ENCODE measurements around a stretch of chrX.

DNA sequence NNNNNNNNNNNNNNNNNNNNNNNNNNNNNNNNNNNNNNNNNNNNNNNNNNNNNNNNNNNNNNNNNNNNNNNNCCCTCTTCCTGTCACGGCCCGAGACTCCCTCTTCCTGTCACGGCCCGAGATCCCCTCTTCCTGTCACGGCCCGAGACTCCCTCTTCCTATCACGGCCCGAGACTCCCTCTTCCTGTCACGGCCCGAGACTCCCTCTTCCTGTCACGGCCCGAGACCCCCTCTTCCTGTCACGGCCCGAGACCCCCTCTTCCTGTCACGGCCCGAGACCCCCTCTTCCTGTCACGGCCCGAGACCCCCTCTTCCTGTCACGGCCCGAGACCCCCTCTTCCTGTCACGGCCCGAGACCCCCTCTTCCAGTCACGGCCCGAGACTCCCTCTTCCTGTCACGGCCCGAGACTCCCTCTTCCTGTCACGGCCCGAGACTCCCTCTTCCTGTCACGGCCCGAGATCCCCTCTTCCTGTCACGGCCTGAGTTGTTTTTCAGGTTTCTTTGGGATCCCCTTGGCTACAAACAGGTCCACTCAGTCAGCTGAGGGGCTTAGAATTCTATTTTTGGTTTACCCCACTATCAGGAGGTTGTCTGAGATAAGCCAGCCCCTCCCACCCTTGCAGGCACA, 186.3 kb upstream of the PLCXD1 start:
- PRO-cap, result no peak
- RAMPAGE, long total RNA, result no peak

DNA sequence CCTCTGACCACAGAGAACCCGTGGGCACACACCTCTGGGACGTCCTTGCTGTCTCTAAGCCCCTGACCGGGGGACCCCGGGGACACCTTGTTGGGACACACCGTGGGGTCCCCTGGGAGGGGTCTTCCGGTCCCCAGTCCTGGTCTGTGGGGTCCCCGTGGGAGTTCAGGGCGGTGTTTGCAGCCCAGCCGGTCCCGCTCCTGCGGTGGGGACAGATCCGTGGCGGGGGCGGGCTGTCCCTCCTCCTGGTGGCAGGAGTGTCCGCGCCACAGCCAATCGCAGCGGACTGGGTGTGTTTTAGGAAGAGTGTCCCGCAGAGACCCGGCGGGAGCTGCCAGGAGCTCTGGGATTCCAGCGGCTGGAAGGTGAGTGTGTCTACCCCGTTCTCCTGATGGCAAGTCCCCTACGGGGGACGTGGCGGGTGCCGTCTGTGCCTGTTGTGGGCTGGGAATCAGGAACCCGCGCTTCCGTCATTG, 5.1 kb upstream of the PLCXD1 start:
- PRO-cap, result bidirectional peak, plus-strand start at position 337 of the sequence, minus-strand start at position 219 of the sequence
- RAMPAGE, long total RNA, result no peak

DNA sequence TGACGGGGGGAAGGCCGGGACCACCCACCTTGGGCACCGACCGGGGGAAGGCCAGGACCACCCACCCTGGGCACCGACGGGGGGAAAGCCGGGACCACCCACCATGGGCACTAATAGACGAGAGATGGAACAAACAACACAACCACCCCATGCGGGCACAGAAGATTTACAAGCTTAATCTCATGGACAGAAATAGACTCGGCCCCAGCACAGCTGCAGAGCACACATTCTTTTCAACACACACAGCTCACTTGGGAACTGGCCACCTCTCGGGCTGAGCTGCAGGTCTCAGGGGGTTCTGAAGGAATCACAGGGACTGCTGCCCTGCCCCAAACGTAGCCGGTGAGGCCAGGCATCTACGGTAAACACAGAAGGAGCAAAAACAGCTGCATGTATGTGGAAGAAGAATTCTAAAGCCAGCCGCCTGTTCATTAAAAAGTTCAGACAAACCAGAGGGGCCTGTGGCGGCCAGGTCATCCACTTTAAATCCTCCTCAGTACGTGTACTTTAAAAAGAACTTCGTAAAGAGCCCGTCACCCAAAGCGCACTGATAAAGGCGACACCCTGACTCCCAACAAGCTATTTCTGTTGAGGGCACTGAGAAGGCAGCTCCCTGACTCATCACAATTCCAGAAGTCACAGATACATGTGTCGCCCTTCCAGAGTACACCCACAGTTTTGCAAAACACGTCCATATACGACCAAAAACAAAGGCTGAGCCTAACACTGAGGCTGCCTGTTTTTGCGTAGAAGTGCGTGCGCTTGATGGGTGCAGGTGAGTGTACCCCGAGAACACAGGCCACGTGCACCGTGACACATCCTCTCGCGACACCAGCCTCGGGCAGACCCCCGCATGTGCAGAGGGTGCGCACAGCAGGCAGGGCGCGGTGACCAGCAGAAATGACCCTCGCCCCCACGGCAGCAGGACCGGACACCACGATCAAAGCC, 17.6 kb downstream of the PPP2R3B start:
- PRO-cap, result no peak
- RAMPAGE, long total RNA, result no peak

GRCh38 chrX:371243-371787, 15.4 kb downstream of the PPP2R3B start:
- PRO-cap, result no peak
- RAMPAGE, long total RNA, result no peak

- PRO-cap, result no peak
- RAMPAGE, long total RNA, result no peak
Measured at GRCh38 chrX:825923-826418, 195.4 kb downstream of the SHOX start.

GRCh38 chrX:980853-981132, 231.7 kb downstream of the CRLF2 start:
- PRO-cap, result unidirectional peak, plus-strand start at chrX:980912
- RAMPAGE, long total RNA, result no peak

GRCh38 chrX:1212368-1212500, 215 bp downstream of the CRLF2 start:
- PRO-cap, result no peak
- RAMPAGE, long total RNA, result no peak

DNA sequence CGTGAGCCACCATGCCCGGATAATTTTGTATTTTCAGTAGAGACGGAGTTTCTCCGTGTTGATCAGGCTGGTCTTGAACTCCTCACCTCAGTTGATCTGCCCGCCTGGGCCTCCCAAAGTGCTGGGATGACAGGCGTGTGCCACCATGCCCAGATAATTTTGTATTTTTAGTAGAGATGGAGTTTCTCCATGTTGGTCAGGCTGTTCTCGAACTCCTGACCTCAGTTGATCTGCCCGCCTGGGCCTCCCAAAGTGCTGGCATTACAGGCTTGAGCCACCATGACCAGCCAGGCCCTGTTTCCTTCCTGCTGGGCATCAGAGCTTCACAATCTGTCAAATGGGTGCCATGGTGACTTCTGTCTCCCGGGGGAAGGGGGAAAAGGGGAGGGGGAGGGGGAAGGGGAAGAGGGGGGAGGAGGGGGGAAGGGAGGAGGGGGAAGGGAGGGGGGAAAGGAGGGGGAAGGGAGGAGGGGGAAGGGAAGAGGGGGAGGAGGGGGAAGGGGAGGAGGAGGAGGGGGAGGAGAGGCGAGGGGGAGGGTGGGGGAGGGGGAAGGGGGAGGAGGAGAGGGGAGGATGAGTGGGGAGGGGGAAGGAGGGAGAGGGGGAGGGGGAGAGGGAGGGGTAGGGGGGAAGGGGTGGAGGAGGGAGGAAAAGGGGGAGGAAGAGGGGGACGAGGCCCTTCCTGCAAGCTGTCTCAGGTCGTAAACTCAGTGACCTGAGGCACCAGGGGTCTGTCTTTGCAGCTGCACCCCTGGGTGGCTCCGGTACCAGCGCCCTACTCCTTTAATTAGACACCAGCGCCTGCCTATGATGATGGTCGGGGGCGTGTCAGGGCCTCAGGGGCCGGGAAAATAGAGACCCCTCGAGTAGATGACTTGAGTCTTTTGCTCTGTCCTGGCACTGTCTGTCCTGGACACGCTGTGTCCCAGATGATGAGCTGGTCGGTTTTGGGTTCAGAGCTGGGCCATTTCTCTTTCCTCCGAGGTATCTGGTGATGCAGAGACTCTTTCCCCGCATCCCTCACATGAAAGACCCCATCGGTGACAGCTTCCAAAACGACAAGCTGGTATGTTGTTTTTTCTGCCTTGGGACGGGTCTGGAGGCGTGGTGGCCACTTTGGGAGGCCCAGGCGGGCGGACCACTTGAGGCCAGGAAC, 11.5 kb downstream of the SLC25A6 start:
- PRO-cap, result no peak
- RAMPAGE, long total RNA, result no peak

DNA sequence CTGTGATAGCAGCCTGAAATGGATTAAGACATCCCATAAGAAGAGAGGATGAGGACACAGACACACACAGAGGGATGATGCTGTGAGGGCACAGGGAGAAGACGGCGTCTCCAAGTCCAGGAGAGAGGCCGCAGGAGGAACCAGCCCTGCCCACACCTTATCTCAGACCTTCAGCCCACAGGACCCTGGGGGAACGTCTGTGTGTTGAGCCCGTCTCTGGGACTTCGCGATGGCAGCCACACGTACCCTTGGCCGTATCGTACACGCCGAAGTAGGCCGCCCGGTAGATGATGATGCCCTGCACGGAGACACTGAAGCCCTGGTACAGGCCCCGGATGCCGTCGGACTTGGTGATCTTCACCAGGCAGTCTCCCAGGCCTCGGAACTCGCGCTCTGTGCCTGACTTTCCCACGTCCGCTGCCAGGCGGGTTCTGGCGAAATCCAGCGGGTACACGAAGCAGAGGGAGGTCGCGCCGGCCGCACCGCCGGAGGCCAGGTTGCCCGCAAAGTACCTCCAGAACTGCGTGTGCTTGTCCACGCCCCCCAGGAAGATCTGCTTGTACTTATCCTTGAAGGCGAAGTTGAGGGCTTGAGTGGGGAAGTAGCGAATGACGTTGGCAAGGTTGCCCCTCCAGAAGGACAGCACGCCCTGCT, 2.8 kb downstream of the SLC25A6 start:
- PRO-cap, result no peak
- RAMPAGE, long total RNA, result no peak

- PRO-cap, result no peak
- RAMPAGE, long total RNA, result no peak
Measured at GRCh38 chrX:1389733-1390289, 2.1 kb downstream of the SLC25A6 start.

DNA sequence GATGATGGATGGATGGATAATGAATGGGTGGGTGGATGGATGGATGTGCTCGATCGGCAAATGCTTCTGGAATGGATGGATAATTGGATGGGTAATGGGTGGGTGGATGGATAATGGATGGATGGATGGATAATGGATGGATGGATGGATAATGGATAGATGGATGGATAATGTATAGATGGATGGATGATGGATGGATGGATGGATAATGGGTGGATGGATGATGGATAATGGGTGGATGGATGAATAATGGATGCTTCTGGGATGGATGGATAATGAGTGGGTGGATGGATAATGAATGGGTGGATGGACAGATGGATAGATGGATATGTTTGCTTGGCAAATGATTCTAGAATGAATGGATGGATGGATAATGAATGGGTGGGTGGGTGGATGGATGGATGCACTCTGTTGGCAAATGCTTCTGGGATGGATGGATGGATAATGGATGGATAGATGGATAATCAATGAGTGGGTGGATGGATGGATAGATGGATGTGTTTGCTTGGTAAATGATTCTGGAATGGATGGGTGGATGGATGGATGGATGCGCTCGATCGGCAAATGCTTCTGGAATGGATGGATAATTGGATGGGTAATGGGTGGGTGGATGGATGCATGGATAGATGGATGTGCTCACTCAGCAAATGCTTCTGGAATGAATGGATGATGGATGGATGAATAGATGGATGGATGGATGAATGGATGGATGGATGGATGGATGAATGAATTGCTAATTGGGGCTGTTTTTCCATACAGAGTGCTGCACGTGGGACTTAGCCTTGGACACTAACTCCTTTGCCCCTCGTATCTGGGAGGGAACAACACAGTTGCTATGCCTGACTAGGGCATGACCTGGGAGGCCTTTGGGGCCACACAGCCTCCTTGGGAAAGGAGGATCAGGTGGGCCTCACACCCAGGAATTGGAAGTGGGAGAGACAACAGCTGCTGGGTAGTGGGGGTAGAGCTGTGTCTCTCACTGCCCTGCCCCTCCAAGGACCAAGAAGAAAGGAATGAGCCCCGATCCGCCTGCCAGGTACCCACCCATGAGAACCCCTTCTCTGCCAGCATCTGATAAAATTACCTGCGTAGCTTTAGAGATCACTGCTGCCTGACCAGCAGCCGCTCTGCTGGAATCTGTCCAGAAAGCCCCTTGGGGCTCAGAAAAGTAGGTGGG, 4.1 kb upstream of the SLC25A6 start:
- PRO-cap, result no peak
- RAMPAGE, long total RNA, result no peak

DNA sequence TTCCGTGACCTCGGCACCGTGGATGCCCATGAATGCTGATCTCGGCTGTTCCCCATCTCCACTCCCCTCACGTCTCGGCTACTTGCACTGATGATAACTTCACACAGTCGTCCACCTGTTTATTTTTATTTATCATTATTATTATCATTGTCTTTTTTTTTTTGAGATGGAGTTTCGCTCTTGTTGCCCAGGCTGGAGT, 23.3 kb upstream of the SLC25A6 start:
- PRO-cap, result no peak
- RAMPAGE, long total RNA, result no peak

DNA sequence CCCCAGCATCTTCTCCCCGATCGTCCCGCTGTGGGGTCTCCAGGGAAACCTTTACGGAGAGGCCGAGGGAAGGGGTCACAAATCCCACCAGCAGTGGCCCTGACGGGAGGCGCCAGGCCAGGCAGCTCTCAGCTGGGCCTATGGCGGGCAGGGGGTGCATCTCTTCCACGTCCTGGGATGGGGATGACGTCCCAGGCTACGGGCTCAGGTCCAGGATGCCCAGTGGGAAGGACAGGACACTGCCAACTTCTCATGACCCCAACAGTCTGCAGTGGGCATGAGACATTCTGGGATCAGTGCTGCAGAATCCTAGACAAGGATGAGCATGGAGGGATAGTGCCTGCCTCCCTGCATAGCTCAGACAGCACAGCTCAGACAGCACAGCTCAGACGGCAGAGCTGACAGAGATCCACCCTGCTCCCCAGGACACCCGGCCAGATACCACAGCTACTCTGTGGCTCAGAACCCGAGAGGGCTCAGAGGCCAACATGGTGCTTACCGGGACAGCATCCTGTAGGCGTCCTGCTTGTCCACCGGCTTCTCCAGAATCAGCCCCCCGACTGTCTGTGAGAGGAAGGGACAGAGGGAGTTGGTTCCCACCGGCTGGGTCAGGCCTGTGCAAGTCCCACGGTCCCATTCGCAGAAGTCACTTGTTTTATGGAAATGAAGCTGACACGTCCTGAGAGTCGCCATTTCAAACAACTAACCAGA, 17.4 kb downstream of the ASMTL start:
- PRO-cap, result no peak
- RAMPAGE, long total RNA, result no peak

GRCh38 chrX:1468272-1468900, 15.7 kb upstream of the ASMTL start:
- PRO-cap, result no peak
- RAMPAGE, long total RNA, result no peak

DNA sequence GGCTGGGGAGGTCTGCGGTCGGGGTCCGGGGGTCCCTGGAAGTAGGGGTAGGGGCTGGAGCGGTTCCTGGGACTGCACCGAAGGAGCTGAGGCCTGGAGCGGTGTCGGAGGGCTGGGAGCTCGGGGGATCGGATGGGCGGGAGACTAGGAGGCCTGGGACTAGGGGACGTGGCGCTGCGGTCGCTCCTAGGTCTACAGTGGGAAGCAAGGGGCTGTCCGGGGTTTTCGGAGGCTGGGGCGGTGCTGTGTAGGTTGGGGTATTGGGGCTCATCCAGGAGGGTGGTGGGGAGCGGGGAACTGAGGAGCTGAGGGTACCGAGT, 515 bp downstream of the AKAP17A start:
- PRO-cap, result no peak
- RAMPAGE, long total RNA, result no peak

DNA sequence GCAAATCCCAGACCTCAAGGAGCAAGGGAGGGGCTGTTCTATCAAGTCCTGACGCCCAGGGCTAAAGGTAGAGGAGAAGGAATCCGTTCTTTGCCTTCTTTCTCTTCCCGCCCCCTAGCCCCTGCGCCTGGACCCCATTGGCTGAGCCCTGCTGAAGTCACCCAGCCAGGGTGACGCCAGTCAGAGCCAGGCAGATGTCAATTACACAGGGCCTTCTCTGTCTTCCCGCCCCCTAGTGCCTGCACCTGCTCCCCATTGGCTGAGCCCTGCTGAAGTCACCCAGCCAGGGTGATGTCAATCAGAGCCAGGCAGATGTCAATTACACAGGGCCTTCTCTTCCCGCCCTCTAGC, 46.1 kb downstream of the ASMT start:
- PRO-cap, result no peak
- RAMPAGE, long total RNA, result no peak

DNA sequence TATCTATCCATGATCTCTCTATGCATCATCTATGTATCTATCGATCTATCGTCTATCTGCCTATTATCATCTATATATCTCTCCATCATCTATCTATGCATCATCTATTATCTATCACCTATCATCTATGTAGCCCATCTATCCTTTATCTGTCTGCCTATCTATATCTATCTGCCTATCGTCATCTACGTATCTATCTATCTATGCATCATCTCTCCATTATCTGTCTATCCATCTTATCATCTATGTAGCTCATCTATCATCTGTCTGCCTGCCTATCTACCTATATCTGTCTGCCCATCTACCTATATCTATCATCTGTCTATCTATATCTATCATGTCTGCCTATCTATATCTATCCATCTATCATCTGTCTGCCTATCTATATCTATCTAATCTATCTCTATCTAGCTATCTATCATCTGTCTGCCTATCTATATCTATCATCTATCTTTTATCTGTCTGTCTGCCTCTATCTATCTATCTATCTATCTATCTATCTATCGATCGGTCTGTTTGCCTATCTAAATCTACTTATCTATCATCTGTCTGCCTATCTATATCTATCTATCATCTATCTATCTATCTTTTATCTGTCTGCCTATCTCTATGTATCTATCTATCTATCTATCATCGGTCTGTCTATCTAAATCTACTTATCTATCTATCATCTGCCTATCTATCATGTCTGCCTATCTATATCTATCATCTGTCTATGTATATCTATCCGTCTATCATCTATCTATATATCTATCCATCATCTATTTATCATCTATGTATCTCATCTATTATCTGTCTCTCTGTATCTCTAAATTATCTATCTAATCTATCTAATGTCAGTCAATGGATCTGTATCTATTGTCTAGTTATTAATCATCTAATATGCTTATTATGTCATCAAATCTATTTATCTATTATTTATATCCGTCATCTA, 320.3 kb downstream of the DHRSX start:
- PRO-cap, result no peak
- RAMPAGE, long total RNA, result no peak

GRCh38 chrX:2324900-2325930, 175.6 kb downstream of the DHRSX start:
- PRO-cap, result no peak
- RAMPAGE, long total RNA, result no peak

GRCh38 chrX:2370672-2371384, 129.9 kb downstream of the DHRSX start:
- PRO-cap, result no peak
- RAMPAGE, long total RNA, result no peak

DNA sequence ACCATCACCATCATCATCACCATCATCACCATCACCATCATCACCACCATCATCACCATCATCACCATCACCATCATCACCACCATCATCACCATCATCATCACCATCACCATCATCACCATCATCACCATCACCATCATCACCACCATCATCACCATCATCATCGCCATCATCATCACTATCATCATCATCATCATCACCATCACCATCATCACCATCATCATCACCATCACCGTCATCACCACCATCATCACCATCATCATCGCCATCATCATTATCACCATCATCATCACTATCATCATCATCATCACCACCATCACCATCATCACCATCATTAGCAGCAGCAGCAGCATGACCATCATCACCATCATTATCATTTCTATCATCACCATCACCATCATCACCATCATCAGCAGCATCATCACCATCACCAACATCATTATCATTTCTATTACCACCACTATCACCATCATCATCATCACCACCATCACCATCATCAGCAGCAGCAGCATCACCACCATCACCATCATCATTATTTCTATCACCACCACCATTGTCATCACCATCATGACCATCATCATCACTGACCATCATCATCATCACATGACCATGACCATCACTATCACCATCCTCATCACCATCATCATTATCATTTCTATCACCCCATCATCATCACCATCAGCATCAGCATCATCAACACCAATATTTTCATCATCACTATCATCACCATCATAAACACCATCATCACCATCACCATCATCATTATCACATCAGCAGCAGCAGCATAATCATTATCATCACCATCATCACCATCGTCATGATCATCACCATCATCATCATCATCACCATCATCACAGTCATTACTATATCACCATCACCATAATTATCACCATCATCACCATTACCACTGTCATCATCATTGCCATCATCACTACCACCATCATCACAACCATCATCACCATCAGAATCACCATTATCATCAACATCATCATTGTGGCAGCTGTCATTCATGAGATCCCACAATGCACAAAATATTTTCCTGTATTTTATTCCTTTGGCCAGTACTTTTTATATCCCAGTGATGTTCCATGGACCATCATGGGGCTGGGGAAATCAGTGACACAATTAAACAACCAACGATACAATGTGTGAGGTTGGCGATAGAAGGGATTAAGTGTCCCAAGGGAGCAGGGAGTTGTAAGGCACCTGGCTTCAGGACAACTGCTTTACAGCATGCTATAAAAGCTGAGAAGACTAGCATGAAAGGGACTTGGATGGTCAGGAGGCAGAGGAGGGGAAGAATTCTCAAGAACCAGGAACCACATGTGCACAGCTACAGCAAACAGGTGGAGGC, 117.7 kb downstream of the DHRSX start:
- PRO-cap, result no peak
- RAMPAGE, long total RNA, result no peak

Measured in urinary bladder (tissue), 3 donors.